AG08470 (cell line): Measurements from ENCODE around the gene PIEZO1.

DNA sequence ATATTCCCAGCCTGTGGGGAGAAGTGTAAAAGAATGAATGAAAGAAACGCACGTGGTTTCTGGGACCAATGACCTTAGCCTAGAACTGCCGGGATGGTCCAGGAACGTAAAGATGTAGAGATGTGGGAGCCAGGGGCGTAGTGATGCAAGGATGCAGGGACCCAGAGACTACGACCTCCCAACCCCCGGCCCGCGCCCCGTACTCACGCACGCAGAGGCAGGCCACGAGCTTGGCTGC lies 710 bp downstream of the SLC7A5 start:
- RRBS, result no CpG with 5 or more reads among the region's 13 CpGs

DNA sequence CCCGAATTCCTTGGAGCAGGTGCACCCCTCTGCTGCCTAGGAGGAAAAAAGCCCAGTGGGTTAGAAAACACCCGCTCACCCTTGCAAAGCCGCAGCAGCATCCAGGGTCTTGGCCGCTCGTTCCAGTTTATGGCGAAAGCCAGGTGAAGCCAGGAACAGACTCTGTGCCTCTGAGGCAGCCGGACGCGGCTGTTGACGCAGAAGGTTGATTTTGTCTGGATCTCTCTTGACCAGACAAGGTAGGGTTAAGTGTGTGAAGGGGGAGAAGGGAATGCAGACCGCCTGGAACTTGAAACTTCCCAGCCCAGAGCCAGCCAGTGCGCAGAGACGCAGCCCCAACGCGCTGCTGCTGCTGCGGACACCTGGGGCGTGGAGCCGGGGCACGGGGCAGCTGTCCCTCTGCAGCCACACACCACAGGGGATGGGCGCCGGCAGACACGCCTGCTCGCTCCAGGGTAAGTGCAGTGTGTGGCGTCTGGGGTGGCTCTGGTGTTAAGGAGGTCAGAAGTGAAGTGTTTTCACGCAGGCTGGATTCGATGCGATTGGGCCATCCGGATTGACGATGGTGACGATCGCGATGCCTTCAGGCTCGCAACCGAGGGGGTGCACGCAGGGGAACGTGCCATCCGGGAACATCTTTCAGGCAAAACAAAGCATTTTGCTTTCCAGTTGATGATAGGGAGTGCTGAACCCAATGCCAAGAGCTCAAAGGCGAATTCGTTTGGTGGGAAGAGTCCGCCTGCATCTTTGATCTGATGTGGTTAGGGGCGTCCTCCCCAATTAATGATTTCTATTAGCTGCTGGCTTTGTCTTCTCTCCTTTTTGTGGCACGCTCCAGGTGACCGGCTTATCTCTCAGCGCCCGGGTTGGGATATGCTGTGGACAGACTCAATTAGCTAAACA lies 149.6 kb downstream of the BANP start:
- RRBS, result 10% methylated on average over 10 of the region's 45 CpGs

- RRBS, result 14% methylated on average over 6 of the region's 47 CpGs
Observed at GRCh38 chr16:88143495-88144523, 192.6 kb downstream of the BANP start.

DNA sequence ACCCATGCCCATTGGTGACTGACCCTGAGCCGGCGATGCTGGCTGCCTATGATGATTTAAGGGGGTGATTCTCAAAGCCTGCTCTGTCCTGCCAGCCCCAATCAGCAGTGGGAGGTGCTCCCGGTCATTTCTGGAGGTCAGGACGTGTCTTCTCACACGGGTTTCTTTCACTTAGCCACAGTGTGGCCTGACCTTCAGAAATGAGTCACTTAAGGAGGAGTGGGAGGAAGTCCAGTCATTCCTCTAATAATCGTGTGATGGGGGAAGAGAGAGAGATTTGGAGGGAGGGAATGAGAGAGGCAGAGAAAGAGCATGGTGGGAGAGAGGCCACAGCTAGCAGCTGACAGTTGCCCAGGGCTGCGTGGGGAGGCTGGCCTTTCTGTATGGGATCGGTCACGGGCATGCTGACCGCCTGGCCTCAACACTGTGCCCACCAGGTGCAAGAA lies 142.7 kb upstream of the ZNF469 start:
- RRBS, result no CpG with 5 or more reads among the region's 10 CpGs

- RRBS, result no CpG with 5 or more reads among the region's 16 CpGs
Observed at GRCh38 chr16:88303893-88304697, 78.7 kb upstream of the ZNF469 start.

DNA sequence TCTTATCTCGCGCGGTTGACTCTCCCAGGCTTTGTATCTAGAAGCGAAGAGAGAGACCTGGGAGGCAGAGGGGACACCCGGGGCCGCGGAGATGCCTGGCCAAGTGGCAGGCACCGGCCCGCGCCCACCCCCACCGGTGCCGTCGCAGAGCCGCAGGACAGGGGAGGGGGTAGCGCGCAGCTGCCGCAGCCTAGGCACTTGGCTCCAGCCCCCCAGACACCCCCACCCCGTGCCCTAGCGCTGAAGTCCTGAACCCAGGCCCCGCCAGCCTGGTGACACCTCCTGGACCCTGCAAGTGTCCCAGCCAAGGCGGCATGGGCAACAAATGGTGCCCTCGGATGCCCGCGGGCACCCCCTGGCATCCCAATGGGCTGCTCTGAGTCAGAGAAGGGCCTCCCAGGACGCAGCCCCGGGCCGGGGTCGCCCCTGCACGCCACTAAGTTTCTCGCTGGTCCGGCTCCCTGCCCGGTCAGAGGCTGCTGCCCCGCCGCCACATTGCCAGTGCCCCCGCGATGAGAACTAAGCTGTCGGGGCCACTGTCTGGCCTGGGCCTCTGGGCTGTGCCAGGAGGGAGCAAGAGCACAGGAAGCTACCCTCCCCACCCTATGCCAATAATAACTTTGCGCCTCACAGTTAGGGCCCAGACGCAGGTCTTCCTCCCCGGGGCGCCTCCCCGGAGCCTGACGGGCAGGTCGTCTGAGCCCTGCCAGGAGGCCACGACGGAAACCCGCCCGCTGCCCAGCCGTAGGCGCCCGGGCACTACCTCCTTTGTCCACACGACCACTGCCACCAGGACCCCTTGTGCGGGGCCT lies 1.2 kb downstream of the ZFPM1 start:
- RRBS, result 6% methylated on average over 13 of the region's 53 CpGs

GRCh38 chr16:88461960-88462735 lies 9.1 kb downstream of the ZFPM1 start:
- RRBS, result 79% methylated on average over 4 of the region's 22 CpGs

DNA sequence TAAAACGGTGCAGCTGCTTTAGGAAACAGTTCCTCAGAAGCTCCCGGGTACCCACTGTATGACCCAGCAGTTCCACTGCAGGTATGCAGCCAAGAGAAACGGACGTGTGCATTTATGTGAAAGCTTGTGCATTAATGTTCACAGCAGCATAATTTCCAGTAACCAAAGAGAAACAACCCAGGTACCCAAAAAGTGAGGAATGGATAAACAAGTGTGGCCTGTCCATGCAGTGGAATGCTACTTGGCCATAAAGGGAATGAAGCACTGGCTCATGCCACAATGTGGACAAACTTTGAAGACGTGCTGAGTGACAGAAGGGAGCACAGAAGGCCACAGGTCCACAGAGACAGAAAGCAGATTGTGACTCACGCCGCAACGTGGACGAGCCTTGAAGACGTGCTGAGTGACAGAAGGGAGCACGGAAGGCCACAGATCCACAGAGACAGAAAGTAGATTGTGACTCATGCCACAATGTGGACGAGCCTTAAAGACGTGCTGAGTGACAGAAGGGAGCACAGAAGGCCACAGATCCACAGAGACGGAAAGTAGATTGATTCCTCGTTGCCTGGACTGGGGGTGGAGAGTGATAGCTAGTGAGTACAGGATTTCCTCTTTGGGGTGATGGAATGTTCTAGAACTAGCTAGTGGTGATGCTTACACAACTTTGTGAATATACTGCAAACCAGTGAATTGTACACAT lies 19.2 kb downstream of the ZC3H18 start:
- RRBS, result no CpG with 5 or more reads among the region's 15 CpGs

GRCh38 chr16:88619689-88620577 lies 18.4 kb upstream of the IL17C start:
- RRBS, result no CpG with 5 or more reads among the region's 17 CpGs

GRCh38 chr16:88633550-88634067 lies 4.8 kb upstream of the IL17C start:
- RRBS, result 88% methylated on average over 3 of the region's 21 CpGs

- RRBS, result 1% methylated on average over 8 of the region's 28 CpGs
Observed at GRCh38 chr16:88663764-88664286, 934 bp upstream of the MVD start.

DNA sequence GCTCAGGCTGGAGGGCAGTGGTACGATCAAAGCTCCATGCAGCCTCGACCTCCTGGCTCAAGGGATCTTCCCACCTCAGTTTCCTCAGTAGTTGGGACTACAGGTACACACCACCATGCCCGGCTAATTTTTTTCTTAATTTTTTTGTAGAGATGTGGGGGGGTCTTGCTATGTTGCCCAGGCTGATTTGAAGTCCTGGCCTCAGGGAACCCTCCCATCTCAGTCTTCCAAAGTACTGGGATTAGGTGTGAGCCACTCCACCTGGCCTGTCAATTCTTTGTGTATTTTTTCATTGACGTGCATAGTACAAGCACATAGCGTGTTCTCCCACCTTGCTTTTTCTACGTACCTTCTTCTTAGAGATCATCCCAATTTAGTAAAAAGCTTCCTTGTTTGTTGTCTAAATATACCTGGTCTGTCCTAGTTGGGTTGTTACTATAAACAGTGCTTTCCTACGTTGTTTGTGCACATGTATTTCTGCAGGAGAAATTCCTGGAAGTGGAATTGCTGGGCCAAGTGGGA lies 1.9 kb upstream of the MVD start:
- RRBS, result no CpG with 5 or more reads among the region's 7 CpGs

GRCh38 chr16:88699218-88699473 lies 7.1 kb downstream of the RNF166 start:
- RRBS, result no CpG with 5 or more reads among the region's 10 CpGs

DNA sequence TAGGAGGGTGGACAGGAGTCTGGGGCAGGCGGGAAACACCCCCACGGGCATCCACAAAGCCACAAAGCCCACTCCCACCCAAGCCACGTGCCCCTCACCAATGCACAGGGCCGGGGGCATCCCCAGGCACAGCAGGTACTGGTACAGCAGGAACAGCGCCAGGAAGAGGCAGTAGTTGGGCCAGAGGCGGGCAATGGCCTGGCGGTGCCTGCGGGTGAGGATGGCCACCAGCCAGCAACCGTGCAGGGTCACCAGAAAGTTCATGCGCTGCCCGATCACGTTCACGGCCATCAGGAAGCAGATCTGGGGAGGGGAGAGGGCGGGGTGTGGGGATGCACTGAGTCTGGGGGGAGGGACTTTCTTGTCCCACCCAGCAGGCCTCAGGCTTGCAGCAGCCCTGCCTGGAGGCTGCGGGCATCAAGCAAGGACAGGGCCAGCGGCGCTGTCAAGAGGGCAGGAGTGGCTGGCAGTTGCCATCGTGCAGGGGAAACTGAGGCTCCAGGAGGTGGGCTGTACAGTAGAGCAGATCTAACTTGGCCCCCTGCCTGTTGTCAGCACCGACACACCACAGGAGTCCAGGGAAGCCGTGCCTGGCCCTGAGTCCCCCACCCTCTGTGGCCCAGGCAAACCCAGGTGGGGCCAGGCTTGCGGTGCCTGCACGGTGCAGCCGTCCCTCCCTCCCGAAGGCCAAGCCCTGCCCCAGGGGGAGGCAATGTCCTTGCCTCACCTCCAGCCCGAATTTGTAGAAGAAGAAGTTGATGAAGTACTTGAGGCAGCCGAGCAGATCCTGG lies 25.5 kb downstream of the CTU2 start:
- RRBS, result no CpG with 5 or more reads among the region's 26 CpGs

- RRBS, result no CpG with 5 or more reads among the region's 12 CpGs
Observed at GRCh38 chr16:88781699-88782165, 3.3 kb downstream of the PIEZO1 start.

GRCh38 chr16:88785050-88785503 lies at the start of gene PIEZO1:
TSS of gene PIEZO1 (minus strand) at chr16:88785220.
- RRBS, result 1% methylated on average over 37 of the region's 67 CpGs

GRCh38 chr16:88785504-88786009 lies 537 bp upstream of the PIEZO1 start:
- RRBS, result 2% methylated on average over 10 of the region's 52 CpGs

DNA sequence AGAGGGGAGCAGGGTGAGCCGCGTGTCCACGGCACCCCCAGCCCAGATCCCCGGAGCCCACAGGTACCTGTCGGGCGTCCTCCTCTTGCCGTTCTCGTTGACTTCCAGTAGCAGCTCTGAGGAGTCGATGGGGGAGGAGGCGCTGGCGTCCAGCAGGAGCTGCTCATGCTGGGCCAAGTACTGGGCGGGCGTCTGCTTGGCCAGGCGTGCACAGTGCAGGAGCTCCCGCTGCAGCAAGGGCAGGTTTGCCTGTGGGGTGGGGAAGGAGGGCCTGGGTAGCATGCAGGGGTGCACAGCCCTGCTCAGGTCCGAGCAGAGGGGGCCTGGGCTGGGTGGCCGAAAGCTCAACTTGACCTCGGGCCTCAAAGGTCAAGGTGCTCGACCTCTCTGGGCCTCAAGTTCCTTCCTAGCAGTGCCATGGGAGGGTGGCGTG lies 19.4 kb upstream of the PABPN1L start:
- RRBS, result 100% methylated on average over 4 of the region's 20 CpGs

DNA sequence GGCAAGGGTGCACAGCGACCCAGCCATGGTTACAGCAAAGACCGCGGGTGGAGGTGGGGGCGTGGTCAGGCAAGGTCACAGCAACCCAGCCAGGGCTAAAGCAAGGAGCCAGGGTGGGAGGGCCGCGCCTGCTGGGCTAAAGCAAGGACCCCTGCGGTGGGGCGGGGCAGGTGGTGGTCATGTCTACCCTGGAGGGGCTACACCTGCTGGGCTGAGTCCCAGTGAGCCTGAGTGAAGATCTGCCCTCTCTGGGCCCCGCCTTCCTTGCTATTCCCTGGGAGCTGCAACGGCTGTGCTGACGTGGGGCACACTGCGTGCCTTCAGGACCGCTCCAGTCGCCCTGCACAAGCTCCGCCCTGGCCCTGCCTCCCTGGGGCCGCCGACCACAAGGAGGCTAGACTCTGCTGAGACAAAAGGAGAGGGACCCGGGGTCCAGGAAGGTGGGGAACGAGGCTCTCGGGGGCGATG lies 53.0 kb downstream of the CBFA2T3 start:
- RRBS, result no CpG with 5 or more reads among the region's 21 CpGs

DNA sequence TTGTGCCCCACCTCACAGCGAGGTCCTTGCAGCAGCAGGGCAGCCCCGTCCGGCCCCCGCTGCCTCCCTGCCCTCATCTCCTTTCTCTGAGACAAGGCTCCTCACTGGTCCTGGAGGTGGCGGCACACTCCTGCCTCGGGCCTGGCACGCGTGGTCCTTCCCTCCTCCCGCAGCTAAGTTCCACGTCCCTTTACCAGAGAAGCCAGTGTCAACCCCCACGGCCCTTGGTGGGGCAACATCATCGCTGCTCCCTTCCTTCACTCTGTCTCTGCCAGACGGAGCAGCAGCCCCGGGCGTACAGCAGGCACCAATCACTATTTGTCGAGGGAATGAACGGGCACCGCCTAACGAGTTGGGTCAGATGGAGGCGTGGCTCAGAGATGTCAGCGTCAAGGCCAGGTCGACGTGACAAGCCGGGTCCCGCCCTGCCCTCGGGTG lies 50.1 kb downstream of the CBFA2T3 start:
- RRBS, result no CpG with 5 or more reads among the region's 26 CpGs